Ileum (tissue), 1 donor: ENCODE data around the gene IL17RC.

GRCh38 chr3:9916827-9917751 lies at the start of gene IL17RC:
Gene IL17RC, plus strand, starts transcription at chr3:9917098.
- PRO-cap, result bidirectional peak, plus-strand start at chr3:9917137, minus-strand start at chr3:9916965

DNA sequence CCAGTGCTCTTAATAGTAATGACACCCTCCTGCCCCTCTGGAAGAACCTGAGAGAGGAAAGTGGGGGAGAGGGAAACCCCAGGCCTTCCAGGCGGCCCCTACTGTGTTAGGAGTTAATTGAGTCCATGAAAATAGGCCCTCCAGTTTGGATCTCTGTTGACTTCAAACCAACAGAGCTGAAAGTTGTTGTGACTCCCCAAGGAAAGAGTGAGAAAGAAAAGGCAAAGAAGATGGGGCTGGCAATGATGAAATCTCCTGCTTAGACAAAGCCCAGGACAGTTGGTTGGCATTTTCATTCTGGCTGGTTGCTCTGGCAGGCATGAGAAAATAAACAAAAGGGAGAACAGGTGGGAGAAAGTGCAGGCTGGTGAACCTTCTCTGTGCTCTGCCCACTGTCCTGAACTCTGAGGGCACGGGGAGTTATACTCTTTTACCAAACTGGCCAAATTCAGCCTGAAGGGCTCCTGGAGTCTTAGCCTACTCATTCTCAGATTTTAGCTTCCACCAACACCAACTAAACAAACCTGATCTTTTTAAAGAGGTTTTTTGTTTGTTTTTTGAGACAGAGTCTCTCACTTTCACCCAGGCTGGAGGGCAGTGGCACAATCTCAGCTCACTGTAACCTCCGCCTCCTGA lies 3.8 kb upstream of the PRRT3 start:
- PRO-cap, result no peak

GRCh38 chr3:9966970-9967366 lies 14.8 kb upstream of the PRRT3 start:
- PRO-cap, result no peak

DNA sequence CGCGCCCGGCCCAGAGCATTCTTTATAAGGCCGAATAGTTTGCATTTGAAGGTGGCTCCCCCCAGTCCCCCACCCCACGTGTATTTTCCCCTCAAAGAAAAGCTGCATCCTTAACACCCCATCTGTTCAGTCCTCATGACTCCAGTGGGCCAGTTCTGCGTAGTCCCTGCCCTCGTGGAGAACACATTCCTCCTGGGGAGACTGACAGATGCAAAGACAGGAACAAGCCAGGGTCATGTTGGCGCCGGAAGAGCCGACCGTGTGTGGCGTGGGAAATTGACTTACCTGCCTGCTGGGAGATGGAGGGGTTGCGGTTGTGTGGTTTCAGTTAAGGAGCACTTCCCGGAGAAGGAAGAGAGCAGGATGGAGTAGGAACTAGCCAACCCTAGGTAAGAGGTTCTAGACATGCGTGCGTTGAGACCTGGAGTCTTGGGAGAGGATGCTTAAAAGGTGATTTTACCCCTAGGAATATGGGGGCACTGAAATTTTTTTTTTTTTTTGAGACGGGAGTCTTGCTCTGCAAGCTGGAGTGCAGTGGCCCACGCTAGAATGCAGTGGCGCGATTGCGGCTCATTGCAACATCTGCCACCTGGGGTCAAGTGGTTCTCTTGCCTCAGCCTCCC lies 1.2 kb downstream of the VHL start:
- PRO-cap, result no peak

DNA sequence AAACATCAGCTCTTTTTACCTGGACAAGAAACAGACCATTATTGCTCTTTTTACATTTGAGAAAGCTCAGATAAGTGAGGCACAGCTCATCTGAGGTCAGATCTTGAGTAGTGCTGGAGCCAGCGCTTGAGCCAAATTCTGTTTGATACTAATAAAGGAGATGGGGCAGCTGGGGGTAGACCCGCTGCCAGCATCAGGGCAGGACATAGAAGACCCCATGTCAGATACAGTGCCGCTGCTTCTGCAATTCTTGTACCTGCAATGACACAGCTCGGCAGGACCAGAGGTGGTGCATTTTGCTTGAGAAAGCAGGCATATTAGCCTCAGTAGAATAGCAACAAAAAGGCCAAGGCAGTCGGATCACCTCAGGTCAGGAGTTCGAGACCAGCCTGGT lies 39.4 kb downstream of the IRAK2 start:
- PRO-cap, result no peak

DNA sequence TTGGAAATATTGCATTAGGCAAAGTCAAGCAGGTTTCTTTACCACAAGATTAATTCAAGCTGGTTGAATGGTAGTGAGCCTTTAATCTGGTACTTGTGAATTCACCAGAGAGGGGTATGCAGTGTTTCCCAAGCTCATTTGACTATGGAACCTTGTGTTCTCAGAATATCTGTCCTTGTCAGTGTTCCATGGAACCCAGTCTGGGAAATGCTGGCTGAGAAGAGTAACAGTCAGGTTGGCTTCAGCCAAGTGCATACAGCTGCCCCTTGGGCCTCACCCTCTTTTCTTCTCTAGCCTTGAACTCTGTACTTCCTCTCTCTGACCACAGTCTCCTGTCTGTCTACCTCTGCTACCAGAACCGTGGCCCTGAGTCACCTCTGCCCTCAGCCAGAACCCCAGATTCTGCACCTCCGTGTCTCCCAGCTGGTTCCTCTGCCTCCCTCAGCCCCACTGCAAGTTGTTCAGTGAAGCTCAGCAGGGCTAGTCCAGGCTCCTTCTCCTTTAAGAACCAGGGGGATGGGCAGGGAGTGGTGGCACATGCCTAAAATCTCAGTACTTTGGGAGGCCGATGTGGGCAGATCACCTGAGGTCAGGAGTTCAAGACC lies 24.6 kb upstream of the TATDN2 start:
- PRO-cap, result no peak

DNA sequence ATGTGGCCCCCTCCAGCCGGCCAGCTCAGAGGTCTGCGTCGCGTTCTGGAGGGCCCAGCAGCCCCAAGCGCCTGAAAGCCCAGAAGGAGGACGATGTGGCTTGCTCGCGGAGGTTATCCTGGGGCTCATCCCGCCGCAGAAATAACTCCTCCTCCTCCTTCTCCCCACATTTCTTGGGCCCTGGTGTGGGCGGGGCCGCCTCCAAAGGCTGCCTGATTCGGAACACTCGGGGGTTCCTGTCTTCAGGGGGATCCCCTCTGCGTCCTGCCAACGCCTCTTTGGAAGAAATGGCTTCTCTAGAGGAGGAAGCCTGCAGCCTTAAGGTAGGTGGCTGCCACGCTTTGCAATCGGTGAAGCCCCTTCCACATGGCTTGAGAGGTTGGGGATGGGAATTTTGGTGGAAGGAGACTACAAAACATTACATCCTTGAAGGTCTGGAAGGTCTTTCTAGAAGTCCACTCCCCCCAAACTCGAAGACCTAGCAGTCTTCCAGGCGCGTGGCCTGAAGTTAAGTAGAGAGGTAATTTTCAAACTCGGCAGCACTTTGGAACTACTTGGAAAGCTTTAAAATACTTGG lies 1.1 kb downstream of the TATDN2 start:
- PRO-cap, result unidirectional peak, minus-strand start at position 143 of the sequence

DNA sequence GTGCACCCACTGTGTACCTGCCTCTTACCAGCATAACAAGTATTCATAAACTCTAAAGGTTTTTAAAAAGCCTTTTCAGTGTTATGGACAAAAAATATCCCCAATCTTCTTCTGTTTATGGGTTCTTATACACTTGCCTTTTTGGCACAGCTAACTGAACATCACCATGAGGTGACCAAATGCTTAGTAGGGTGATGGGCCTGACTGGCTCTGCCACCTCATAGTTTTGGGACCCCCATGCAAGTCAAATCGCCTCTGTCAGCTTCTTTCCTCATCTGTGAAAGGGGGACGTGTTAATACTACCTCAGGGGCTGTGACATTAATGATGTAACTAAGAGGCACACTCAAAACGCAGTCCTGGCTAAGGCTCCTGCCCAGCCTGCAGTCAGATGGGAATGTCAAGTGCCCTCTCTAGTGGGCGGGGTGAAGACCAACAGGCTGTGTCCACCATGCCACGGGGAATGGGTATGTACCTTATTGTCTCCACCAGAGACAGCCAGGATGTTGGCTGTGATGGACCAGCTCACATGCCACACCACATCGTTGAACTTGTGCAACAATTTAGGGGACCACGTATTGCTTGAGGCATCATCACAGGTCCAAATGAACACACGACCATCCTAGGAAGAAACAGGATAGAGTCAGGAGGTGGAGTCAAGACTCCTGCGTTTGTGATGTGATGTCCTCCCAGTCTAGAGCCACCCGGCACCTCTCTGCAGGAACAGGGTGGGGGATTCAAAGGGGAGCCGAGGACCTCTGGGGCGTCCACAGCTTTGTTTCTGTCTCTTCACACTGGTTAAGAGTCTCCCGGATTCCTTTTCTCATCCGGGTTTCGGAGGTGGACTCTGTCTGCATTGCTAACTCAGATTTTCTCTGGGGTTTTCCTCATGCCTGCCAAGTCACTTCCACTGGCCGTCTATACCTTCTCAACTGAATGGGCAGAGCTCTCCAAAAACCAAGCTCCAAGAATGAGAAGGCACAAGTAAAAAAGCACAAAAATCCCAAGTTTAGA lies 11.1 kb upstream of the GHRL start:
- PRO-cap, result no peak

DNA sequence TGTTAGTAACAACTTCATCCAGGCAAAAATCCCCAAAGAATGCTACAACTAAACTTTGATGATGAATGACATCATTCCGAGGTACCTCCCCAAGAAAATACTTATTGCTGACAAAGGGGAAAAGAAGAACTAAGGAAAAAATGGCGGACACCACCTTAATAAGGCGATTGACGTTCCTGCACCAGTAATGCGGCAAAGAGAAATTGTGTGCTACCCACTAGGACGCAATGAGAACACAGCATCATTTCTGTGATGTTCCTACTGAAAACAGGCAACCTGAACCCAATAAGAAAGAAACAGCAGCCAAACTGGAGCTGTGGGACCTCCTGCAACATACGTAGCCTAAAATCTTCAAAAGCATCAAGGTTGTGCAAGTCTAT lies 78.1 kb upstream of the SLC6A11 start:
- PRO-cap, result unidirectional peak, plus-strand start at position 137 of the sequence

DNA sequence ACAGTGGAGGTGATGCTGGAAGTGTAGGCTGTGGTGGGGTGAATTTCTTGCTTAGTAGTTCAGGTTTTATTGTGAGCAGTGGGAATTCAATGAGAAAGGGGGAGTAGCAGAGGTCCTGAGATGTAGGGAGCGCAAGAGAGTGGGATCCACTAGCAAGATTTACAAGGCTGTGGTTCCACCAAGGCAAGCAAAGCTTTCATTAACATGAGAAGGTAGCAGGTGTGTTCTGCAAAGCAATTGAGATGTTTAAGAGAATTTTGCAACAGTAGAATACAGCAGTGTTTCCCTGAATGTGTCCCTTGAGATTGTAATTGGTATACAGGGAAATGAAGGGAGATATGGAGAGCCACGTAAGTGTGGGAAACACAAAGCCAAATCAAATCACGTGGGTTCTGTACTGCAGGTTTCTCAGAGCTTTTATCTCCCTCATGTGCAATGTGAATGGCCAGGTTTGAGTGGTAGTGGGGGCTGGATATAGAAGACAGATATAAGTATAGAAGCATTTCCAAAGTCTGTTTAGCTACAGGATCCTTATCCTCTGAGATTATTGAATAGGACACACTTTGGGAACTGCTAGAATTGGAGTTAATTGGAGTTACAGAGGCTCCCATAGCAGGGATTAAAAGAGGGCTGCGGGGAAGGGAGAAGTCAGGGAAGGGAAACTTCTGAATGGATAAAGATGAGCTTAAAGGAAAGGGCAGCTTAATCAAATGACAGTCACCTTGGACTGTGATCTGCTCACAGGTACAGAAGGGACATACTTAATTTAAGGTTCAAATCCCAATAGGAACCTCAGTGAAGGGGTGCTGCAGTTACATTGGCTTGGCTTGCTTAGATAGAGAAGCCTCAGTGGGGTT lies 67.5 kb downstream of the ATG7 start:
- PRO-cap, result no peak

DNA sequence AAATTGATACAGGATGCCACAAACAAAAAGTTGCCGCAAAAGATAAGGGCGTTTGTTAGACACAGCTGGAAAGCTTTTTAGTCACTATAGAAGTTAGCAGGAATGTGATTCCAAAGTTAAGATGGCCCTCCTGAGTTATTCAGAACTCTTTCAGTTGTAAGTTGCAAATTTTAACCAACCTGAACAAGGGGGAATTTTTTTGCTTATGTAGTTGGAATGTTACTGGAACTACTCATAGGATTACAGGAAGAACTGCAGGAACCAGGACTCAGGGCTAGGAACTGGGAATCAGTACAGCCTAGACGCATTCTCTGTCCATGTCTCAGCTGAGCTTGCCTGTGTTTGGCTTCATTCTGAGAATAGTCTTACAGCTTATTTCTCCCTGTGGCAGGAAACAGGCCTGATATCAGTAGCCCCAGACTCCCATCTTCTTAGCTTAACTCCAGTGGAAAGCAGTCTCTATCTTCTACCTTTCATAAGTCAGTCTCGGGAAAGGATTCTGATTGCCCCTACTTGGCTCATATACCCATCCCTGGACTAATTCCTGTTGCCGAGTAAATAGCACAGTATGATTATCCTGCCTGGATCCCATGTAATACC lies 166.1 kb downstream of the VGLL4 start:
- PRO-cap, result no peak

- PRO-cap, result no peak
Measured at GRCh38 chr3:11523168-11524101, 120.3 kb downstream of the VGLL4 start.

DNA sequence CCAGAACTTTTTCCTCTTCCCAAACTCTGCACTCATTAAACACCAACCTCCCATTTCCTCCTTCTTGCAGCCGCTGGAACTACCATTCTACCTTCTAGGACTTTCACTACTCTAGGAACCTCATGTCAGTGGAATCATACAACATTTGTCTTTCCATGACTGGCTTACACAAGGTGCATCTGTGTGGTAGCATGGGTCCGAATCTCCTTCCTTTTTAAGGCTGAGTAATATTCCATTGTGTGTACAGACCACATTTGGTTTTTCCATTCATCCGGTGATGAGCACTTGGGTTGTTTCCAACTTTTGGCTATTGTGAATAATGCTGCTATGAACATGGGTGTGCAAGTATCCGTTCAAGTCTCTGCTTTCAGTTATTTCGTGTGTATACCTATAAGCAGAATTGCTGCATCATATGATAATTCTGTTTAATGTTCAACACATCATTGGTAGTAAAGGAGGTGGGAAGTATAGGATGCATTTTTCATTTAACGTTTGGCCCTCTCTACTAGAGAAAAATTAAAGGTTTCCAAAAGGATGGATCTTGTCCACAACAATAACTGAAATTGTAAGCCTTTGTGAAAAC lies 63.5 kb downstream of the VGLL4 start:
- PRO-cap, result no peak

DNA sequence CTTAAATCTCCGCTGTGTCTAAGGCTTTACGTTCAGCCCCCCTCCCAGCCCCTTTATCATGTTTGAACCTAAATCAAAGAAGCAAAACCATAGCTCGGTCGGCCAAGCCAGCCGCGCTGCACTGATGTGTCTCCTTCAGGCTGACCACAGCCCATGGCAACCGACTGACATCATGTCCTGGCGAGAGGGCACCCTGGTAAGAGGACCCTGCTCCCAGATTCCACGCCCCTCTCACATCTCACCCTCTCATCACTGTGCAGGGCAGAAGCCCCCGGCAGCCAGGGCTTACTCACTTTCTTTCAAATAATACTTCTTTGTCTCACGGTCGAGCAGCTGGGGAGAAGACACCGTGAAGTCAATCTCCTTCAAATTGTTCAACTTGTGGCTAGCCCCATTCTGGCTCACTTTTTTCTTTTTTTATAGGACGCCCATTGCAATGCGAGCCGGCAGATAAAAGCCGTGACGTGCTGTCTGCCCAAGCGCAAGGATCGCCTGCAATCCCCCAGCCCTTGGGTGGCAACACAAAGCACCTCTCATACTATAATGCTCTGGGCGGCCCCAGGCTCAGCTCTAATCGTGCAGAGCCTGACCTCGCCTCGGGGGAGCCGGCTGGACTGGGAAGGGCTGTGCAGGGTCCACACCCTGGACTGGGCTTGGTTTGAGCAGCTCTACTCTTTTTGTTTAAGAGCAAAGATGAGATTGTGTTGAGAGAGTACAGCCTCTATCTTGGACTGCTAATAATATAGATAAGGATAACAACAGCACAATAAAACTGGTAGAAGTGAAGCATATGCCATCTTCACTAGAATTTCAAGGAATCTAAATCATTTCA lies 33.5 kb downstream of the VGLL4 start:
- PRO-cap, result no peak

- PRO-cap, result unidirectional peak, plus-strand start at chr3:11720166; bidirectional peak, plus-strand start at chr3:11720647, minus-strand start at chr3:11720492; bidirectional peak, plus-strand start at chr3:11720877, minus-strand start at chr3:11720695
Measured at GRCh38 chr3:11720072-11721055, 76.6 kb upstream of the VGLL4 start.

- PRO-cap, result no peak
Measured at GRCh38 chr3:11724536-11725263, 81.0 kb upstream of the VGLL4 start.

DNA sequence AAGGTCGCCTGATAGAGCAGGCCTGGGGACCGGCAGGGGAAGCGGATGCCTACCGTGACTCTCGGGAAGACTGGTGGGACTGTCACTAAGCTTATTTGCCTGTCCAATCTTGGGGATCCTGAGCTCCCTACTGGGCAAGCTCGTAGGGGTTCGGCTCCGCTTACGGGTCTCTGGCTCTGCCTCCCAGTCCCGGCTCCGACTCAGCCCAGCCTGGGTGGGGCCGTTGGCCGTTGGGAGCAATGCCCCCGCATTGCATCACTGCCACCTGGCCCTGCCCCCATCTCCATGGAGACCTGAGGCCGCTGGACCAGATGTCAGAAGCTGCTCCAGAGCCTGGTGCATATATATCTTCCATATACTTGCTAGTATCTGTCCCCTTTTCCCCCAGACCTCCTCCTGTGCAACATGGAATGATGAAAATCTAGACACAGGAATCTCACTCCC lies 64.6 kb upstream of the TAMM41 start:
- PRO-cap, result no peak

DNA sequence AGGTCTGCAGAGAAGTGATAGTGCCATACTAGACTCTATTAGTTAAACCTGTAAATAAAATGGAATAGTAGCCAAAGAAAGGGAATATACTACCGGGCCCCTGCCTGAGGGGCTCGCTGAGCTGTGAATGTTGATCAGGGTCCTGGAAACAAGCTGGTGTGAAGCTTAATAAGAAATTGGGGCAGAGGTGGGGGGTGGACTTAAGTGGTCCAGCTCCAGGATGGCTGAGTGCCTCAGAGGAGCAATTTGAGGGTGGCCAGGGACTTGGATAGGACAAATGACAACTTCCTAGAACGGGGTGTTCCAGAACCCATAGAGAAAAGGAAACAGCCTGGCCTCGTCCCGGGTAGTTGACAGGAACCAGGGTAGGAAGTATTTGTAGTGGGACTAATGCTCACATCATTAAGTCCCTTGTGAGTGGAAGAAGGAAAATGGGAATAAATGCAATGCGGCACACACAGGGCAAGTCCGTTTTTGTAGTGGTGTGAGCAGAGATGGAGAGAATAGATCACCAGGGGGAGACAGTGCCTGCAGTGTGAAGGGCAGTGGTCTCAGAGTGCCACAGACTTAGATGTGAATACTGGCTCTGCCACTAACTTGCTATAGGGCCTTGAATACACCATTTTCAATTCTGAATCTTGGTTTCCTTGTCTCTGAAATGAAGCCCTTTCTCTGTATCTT lies 19.7 kb downstream of the TIMP4 start:
- PRO-cap, result no peak

DNA sequence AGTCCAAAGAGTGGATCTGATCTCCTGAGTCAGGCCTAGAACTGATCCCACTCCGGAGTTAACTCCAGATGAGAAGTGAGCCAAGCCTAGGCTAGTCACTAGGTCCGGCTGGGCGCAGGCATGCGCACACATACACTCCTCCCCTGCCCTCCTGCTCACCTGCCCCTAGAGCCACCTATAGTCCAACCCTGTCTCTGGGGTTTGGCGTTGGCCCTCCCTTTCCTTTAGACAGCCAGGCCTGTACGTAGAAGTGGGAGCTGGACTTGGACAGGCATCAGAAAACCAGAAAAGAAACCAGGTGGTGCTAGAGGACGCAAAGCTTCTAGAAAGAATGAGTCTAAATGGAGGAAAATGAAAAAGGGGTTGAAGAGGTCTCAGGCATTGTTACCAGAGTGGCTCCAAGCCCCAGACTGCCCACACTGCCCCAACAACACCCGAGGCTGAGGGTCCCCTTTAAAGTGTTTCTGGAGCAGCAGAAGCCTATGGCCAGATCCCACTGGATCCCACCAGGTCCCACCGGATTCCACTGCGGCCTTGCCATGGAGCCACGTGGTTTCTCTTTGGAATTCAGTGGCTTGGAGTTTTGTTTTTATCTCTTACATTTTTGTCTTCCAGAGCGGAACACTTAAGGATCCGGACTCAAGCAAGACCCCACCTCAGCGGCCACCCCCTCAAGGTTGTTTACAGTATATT lies 24.1 kb upstream of the TIMP4 start:
- PRO-cap, result no peak

- PRO-cap, result no peak
Measured at GRCh38 chr3:12301873-12302349, 13.0 kb downstream of the PPARG start.